Measurements from ENCODE around the genes CHRNA7 and AQR.

GRCh38 chr15:31488365-31489397, 162.0 kb downstream of the KLF13 start:
- RRBS = no CpG with 5 or more reads among the region's 7 CpGs

DNA sequence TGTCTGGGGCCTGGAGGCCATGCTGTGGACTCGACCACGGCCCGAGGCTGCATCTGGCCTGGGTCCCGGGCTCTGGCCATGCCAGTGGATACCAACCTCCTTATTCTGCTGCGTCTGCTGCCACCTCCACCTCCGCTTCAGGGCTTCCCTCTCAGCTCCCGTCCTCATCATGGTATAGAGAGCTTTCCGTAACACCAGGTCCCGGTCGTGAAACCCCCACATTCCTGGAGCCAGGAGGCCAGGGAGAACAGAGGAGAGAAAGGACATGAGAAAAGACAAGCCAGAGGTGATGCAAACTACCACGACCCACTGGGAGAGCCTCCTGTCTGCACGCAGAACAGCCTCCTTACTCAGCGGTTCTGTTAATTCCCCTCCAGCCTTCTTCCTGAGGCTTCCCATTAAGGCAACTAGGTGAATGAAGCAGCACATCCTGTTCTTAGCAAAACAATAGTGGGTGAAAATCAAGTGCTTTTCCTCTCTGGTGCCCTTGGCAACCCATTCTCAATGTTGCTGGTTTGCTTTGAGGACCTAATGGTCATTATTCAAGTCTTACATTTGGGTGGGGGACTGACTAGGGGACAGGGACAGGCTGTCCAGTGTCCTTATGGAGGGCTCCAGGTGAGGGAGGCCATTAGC, 200.6 kb downstream of the KLF13 start:
- RRBS = no CpG with 5 or more reads among the region's 13 CpGs

DNA sequence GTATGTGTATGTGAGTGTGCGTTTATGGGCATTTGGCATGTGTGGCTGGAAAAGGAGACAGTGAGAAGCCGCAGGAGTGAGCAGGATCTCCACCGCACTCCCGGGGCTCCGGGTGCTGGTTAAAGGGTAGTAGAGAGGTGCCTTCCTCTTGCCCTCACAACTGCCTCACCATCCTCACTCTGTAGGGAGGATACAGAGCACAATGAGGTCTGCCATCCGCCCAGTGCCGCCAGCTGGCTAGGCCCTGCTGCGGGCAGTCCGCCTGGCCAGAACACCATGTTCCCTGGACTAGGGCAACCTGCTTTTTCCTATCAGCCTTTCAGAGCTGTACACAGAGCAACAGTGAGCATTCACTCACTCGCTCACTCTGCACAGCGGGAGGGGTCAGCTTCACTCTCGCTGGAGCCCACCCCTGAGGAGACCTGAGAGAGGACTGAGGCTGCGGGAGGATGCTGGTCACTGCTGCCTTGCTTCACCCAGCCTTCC, 58.9 kb downstream of the OTUD7A start:
- RRBS = no CpG with 5 or more reads among the region's 13 CpGs

GRCh38 chr15:32029859-32030198, 486 bp upstream of the CHRNA7 start:
- RRBS = 2% methylated on average over 9 of the region's 21 CpGs

- RRBS = 2% methylated on average over 46 of the region's 72 CpGs
Measured at GRCh38 chr15:32030199-32030803, at the start of gene CHRNA7. Gene CHRNA7 (plus strand): TSS chr15:32030515.

GRCh38 chr15:33022512-33022994, 172.0 kb downstream of the FMN1 start:
- RRBS = no CpG with 5 or more reads among the region's 2 CpGs

GRCh38 chr15:33088575-33089448, 105.7 kb downstream of the FMN1 start:
- RRBS = no CpG with 5 or more reads among the region's 9 CpGs

- RRBS = no CpG with 5 or more reads among the region's 11 CpGs
Measured at GRCh38 chr15:33145214-33146030, 49.1 kb downstream of the FMN1 start.

GRCh38 chr15:33311587-33312115, 884 bp downstream of the RYR3 start:
- RRBS = 5% methylated on average over 8 of the region's 28 CpGs

- RRBS = no CpG with 5 or more reads among the region's 4 CpGs
Measured at GRCh38 chr15:33856203-33856726, 112.0 kb upstream of the CHRM5 start.

GRCh38 chr15:33998367-33999142, 30.3 kb downstream of the CHRM5 start:
- RRBS = no CpG with 5 or more reads among the region's 3 CpGs

DNA sequence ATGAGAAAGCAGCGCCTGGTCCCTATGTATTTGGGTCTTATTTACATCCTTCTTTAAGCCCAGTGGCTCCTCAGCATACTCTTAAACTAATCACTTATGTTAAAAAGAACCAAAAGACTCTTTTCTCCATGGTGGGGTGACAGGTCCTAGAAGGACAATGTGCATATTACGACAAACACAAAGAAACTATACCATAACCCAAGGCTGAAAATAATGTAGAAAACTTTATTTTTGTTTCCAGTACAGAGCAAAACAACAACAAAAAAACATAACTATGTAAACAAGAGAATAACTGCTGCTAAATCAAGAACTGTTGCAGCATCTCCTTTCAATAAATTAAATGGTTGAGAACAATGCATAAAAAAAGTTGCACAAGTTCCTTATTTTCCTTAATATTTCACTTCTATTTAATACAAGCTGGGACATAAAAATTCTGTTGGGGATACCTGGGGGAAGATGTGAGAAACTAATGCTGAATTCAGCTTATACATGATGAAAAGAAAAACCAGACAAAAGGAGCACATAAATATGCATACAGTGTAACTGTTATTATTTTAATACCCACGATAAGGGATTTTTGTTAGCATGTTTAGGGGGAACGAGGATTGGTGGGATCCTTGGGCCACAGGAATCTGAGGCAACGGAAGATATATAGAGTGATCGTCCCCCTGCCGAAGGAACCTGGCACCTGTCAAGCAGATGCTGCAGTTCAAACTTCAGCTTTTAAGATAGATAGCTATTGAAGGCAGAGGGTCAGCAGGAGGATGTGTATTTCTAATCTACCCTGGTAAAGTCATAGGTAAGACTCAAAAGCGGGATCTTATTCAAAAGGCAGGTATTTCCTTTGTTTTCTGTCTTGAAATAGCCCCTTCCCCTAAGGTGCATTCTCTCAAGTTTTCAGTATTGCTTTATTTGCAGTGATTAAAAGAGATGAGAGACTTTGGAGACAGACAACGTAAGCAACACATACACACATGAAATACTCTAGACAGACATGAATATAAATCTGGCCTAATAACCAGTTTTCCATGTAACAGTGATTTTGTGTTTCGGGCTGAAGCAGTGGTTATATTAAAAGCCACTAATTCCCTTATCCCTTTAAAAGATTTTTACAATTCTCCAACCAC, 5.3 kb downstream of the EMC4 start:
- RRBS = no CpG with 5 or more reads among the region's 10 CpGs

GRCh38 chr15:34855079-34855452, 59.7 kb upstream of the ACTC1 start:
- RRBS = no CpG with 5 or more reads among the region's 3 CpGs

DNA sequence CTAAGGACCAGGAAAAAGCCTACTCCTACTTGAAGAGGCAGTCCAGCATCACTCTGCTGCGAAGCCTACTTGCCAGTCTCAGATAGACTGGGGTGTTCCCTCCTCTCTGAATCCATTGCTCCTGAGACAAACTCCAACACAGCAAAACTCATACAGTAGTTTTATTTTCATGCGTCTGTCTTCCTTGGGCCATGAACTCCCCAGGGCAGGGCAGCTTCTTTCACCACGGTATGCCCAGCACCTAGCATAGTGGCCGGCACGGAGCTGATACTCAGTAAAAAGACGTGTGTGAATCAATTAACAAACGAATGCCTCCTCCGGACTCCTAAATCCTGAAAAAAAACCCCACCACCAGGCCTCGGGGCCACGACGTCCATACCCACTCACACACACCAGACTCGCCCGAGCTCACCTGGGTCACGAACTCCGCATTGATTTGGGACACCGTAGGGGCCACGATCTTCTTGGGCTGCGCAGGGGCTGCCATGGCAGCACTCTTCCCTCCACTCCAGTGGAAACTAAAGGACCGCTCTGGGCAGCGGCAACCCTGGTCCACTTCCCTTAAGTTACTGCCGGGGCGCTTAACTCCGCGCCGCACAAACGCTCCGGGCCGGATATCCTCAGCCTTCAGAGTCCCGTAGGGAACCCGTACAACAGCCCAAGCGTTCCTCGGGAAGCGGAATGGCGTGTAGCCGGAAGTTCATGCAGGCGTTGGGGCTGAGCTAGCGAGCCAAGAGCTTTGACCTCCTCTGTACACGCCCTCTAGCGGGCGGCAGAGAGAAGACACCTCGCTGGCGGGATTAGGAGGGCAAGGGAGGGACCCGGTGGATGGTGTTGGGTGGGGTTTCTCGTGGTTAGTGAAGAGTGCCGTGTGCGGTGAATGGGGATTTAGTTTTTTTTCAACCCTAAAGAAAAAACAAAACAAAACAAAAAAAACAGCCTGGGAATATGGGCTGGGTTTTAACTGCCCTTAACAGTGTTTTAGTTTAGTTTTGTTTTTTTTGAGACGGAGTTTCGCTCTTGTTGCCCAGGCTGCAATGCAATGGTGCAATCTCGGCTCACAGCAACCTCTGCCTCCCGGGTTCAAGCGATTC, at the start of gene AQR:
Gene AQR (minus strand): TSS at position 616 of the 1,094 bp plus-strand sequence.
- RRBS = 2% methylated on average over 10 of the region's 51 CpGs

DNA sequence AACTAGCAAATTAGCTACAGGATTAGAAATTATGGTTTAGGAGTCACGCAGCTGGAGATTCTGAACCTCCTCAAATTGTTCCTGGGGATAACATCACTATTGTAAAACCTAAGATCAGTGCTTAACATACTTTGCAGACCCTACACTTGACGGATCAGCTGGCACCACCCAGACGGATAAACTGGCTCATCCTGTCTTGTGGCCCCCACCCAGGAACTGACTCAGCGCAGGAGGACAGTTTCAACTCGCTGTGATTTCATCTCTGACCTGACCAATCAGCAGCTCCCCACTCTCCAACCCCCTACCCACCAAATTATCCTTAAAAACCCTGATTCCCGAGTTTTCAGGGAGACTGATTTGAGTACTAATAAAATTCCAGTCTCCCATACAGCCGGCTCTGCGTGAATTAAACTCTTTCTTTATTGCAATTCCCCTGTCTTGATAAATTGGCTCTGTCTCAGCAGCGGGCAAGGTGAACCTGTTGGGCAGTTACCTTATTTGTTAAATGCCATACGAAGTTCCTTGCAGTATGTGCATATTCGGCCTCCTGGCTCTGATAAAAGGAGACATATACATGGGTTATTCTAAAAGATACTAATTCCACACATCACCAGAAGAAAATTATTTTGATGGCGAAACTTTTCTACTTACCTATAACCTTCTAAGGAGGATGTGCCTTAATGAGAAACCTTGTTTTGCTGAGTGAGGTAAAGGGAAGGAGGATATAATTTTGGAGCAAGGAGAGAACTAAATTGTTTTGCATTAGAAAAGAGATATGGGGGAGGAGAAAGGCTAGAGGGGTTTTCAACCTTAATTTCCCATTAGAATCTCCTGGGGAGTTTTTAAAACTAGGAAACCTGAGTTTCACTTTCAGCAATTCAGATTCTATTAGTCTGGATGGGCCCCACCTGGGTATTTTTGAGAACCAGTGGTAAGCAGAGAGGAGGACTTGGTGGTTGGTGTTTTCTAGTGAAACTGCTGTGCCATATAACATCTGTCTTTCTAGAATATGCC, 23.3 kb downstream of the NANOGP8 start:
- RRBS = no CpG with 5 or more reads among the region's 12 CpGs

- RRBS = no CpG with 5 or more reads among the region's 3 CpGs
Measured at GRCh38 chr15:35307182-35307726, 222.2 kb upstream of the NANOGP8 start.

GRCh38 chr15:35340772-35341528, 205.0 kb downstream of the DPH6 start:
- RRBS = no CpG with 5 or more reads among the region's 2 CpGs

DNA sequence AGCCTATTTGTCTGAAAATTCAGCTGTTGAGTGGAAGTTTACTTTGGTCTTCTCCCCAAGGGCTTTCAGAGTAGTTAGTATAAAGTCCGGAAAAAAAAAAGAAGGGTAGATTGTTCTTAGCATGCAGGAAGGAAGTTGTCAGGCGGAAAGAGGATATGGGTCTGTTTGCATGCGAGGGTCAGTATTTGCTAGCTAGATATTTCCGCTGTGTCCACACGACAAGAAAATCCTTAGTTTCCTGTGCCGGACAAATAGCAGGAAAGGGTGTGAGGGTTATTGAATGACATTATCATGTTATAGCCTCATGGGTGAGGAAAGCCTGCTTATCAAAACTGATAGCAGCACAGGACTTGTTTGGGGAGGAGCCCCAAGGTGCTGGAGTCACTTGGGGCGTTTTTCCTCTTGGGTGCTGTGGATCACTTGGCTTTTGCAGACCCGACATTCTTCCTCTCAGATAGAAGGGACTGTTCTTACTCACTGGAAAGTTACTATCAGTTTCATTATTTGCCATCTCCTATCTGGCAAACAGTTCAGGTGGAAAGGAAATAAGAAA, 127.1 kb upstream of the DPH6 start:
- RRBS = no CpG with 5 or more reads among the region's 8 CpGs

- RRBS = no CpG with 5 or more reads among the region's 5 CpGs
Measured at GRCh38 chr15:36336063-36336571, 243.3 kb upstream of the CDIN1 start.